SP-49 (cell line): ENCODE measurements around a stretch of chr12.

- PRO-cap = no peak
Observed at GRCh38 chr12:6279665-6280497, 30.6 kb upstream of the PLEKHG6 start.

- PRO-cap = no peak
Observed at GRCh38 chr12:6303036-6303366, 7.5 kb upstream of the PLEKHG6 start.

- PRO-cap = no peak
Observed at GRCh38 chr12:6312402-6313476, 2.3 kb downstream of the PLEKHG6 start.

- PRO-cap = no peak
Observed at GRCh38 chr12:6324019-6324401, 13.5 kb downstream of the PLEKHG6 start.

DNA sequence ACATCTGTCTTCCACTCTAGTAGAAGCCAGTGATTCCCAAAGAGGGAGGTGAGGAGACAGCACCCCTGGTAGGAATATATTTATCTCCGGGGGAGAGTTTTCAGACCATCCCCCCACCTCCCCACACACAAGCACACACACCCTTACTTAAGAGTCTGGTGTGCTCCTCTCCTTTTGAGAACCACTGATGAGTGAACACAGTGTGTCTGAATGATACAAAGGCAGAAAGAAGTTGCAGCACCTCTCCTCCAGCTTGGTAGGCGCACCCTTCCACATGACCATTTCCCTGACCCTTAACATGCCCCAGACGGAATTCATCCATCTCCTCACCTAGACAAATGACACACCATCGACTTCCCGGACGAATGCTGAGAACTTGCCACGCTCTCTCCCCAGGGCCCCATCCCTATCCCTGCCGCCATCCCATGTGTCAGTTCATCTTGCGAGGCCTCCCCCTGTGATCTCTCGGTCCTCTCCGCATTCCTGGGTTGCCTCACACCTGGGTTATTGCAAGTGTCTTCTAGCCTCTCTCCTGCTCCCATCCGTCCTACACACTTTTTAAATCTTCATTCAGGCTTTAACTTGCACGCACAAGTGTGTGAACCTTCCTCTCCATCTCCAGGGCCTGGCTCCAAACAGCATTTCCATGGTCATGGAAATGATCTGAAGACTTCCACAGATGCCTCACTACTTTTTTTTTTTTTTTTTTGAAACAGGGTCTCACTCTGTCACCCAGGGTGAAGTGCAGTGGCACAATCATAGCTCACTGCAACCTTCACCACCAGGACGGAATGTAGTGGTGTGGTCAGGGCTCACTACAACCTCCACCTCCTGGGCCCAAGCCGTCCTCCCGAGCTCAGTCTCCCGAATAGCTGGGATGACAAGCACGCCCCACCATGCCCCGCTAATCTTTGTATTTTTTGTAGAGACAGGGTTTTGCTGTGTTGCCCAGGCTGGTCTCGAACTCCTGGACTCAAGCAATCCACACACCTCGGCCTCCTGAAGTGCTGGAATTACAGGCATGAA lies 3.7 kb downstream of the TNFRSF1A start:
- PRO-cap = no peak

DNA sequence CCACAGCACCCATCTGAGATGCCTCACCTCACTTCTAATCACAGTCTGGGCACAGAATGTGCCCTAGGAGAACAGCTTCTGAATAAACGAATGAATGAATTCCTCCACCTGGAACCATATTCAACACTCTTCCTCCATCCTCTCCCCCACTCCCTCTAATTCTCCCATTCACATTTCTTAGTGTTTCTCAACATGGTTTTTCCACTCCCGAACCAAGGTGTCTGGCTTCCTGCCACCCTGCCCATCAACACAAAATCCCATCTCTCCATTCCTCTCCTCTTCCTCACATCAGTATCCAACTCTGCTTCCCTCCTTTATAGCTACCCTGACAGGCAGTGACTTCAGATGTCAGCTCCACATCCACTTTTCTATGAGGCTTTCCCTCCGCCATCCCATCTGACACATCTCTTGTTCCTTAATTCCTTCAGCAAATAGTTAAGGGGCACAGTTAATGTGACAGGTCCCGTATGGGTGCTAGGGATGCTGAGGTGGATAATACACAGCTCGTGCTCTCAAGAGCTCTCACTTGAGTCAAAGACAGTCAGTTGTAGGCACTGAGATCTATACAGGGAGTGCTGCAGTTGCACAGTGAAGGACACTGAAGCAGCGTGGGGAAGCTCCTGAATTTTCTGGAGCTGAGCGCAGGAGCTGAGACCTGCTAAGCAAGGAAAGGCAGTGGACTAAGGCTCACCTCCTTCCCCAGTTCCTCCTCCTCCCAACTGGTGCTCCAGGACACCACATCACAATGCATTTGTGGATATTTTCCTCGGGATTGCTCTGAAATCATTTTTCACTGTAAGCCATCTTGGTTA lies 2.8 kb downstream of the TNFRSF1A start:
- PRO-cap = no peak

- PRO-cap = no peak
Observed at GRCh38 chr12:6341132-6341473, 773 bp downstream of the TNFRSF1A start.

GRCh38 chr12:6363172-6364341 lies 11.8 kb downstream of the SCNN1A start:
- PRO-cap = no peak

DNA sequence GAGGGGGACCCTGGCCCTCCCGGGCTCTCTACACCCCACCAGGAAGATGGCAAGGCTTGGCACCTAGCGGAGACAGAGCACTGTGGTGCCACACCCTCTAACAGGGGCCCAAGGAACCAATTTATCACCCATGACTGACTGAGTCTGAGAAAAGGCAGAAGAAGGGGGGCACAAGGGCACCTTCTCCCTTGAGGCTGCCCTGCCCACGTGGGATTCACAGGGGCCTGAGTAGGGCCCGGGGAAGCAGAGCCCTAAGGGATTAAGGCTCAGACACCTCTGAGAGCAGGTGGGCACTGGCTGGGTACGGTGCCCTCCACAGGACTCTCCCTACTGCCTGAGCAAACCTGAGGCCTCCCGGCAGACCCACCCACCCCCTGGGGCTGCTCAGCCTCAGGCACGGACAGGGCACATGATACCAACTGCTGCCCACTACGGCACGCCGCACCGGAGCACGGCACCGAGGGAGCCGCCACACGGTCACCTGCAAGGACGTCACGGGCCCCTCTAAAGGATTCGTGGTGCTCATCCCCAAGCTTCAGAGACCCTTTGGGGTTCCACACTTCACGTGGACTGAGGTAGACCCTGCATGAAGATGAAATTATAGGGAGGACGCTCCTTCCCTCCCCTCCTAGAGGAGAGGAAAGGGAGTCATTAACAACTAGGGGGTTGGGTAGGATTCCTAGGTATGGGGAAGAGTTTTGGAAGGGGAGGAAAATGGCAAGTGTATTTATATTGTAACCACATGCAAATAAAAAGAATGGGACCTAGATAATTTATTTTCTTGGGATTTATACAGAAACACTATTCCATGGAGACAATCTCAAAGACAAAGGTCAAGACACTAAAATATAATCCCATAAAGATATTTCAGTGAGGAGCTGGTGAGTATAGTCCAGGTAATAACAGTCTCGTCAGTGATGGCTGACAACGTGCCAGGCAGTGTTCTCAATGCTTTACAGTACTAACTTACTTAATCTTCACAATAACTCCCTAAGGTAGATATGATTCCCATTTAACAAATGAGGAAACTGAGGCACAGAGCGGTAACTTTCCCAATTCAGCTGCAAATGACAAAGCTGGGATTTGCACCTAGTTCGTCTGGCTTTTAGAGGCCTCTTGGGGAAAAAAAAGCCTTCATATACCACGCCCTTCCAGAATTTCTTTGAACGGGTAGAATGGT lies 7.2 kb downstream of the LTBR start:
- PRO-cap = no peak

DNA sequence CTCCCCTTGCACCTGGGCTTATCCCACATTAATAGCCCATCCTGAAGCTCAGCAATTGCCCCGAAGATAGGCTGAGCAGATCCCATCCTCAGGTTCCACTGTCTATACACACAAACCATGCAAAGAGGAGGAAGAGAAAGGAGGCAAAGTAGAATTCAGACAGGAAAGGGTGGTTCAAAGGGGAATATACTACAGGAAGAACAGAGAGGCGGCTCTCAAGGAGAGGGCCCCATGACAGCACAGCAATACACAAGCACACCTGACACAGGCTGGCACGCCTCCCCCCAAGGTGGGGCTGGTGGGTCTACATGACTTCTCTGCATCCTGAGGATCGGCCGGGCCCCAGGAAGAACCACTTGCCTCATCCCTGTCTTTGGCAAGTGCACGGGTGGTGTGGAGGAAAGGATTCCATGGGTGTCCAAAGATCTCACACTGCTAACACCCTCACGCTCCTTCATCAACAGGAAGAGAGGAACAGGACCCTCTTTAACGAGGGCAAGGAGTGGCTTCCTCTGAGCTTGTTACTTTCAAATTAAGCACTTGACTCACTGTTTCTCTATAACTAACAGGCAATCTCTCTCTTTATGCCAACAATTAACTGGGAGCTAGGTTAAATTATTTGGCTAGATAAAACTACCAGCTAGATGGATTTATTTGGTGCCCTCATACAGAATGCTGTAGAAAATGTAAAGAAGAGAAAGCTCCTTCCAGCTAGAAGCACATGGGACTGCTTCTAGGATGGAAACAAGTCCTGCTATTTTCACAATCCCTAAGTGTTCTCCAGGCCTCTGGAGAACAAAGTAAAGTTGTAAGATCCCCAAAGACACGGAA lies 7.2 kb downstream of the VAMP1 start:
- PRO-cap = no peak

- PRO-cap = no peak
Observed at GRCh38 chr12:6470106-6470516, 366 bp downstream of the VAMP1 start.

GRCh38 chr12:6536278-6536857 lies 2.1 kb downstream of the GAPDH start:
- PRO-cap = no peak

DNA sequence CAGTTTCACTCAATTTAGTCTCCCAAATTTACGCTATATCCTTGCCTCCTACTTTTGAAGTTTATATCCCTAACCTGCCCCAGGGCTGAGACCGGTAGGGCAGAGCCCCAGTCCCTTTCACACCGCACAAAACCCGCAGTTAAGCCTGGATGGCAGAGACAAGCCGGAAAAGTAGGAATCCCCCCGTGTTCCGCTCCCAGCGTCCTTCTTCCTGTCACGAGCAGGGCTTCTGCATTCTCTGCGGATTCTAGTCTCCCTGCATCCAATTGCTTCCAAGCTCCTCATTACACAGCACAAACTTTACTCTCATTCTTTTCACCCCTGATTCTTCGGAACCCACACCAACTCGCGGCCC lies 1.0 kb downstream of the IFFO1 start:
- PRO-cap = no peak

- PRO-cap = no peak
Observed at GRCh38 chr12:6592806-6593316, 14.3 kb downstream of the CHD4 start.

DNA sequence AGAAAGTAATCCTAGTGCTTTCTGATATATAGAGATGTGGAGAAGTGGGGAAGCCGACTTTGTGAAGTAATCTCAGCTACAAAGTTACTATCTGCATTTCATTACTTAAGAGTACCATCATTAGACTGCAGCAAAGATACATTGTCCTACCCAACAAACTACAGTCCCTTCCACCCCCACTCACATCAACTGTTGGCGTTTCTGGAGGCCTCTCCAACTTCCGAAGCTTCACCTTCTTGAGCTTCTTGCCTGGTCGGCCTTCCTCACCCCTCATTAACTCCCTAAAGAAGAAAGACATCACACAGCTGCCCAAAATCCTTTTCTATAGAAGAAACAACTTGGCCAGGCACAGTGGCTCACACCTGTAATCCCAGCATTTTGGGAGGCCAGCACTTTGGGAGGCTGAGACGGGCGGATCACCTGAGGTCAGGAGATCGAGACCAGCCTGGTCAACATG lies 12.0 kb downstream of the CHD4 start:
- PRO-cap = no peak

- PRO-cap = no peak
Observed at GRCh38 chr12:6595807-6596506, 11.2 kb downstream of the CHD4 start.

- PRO-cap = no peak
Observed at GRCh38 chr12:6599763-6600277, 7.4 kb downstream of the CHD4 start.

DNA sequence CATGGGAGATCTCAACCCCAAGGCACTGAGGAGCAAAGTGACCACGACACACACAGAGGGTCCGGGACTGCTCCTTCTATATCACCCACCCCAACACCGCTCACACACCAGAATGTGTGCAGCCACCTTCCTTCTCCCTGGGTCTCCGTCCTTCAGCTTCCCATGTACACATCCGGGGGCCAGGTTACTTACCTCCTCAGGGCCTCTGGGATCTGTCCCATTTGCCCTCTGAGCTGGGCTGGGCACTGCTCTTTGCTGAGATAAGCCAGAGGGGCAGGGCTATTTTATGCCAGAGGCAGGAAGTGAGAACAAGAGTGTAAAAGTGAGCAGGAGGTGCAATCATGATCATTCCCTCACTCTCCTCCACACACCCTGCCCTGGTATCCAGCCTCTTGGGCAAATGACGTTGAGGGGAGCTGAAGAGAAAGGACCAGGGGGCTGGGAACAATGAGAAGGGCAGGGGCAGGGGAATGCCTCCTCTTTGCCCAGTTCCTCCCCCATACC lies 4.3 kb downstream of the LPAR5 start:
- PRO-cap = unidirectional peak, plus-strand start at position 348 of the sequence

DNA sequence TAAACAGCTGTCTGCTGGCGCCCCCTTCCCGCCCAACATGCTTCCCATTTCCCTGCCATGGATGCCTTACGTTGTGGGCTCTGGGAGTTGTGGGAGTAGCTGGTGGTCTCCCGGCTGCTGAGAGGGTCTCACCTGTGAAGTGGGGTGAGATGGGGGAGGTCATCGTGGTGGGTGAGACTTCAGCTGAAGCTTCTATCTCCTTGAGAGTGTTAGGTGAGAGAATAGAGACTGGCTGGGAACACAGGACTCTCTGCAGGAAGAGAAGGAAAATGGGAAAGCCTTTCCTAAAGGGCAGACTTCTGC lies 2.2 kb downstream of the ACRBP start:
- PRO-cap = no peak

DNA sequence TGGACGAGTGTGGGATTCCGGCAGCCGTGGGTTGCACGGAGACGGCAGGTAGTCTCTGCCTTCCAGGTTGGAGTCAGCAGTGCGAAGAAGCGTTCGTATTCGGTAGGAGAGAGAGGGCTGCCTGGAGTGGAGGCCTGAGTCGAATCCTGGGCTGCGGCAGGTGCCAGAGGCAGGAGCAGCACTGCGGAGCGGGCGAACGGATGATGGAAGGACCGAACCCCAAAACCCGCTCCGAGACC lies 481 bp downstream of the ACRBP start:
- PRO-cap = no peak